ENCODE results near the gene LXN.

DNA sequence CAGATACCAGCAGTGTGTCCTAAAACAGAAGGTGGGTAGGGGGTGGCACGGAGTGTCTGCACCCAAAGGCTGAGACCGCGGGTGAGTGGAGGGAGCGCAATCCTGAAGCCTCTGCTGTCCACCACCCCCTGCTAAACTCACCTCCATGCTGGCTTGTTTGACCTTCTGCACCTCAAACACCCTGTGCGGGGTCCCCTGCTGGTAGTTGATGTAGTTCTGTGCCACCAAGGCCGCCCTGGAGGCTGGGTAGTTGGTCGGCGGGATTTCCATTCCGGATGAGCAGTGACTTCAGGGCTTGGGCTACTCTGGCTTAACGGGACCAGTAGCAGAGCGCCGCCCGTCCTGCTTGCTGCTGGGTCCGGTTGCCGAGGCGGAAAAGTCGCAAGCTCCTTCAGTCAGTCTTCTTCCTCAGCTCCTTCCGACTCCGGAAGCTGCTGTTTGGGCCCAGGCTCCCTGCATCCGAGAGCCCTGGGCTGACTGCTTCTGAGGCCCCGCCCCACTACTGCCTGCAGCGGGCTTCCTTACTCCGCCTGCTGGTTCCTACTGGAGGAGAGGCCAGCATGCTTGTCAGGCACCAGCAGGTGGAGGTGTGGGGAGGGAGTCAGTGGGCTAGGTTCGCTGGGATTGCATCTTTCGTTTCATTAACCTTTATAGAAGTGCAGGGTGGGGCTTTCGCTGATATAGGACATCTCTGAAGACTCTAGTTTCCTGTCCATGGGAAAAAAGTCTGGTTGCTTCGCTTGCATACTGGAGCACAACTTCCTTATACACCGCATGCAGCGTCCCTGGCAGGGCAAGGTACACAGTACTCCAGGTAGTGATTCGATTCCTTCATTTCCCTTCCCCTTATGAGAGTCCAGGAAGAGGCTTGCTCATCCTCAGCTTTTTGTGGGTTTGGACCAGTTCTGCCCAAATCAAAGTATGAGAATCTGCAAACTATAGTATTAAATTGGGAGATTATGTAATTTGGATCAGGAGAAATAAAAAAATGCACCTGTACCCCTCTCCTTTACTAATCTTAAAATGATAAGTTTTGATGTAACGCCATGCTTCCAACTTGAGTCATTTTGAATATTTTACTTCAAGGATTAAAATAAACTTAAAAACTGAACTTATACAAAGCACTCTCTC is at the start of gene LXN:
Gene LXN (minus strand): TSS at position 440 of the 1,131 bp plus-strand sequence.
- PRO-cap: no peak

- PRO-cap: no peak
Observed at GRCh38 chr3:158819288-158819845, 17.5 kb downstream of the MFSD1 start.

GRCh38 chr3:159788187-159788681 is 437.0 kb upstream of the C3orf80 start:
- PRO-cap: no peak

GRCh38 chr3:159821728-159822494 is 403.3 kb upstream of the C3orf80 start:
- PRO-cap: no peak

GRCh38 chr3:159824022-159824641 is 401.1 kb upstream of the C3orf80 start:
- PRO-cap: no peak

GRCh38 chr3:159856431-159857555 is 368.4 kb upstream of the C3orf80 start:
- PRO-cap: no peak

DNA sequence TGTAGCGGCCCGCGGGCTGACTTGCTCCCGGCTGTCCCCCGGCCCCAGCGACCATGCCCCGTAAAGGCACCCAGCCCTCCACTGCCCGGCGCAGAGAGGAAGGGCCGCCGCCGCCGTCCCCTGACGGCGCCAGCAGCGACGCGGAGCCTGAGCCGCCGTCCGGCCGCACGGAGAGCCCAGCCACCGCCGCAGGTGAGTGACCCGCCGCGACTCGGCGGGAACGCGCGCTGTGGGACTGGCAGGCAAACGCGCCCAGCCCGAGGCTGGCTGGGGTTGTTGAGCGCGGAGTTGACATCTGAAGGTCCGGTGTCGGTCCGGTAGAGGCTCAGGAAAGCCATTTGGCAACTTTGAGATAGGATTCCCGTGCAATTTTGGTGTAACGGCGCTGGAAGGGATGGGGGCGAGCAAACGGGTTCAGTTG is 1.3 kb downstream of the SMC4 start:
- PRO-cap: no peak

DNA sequence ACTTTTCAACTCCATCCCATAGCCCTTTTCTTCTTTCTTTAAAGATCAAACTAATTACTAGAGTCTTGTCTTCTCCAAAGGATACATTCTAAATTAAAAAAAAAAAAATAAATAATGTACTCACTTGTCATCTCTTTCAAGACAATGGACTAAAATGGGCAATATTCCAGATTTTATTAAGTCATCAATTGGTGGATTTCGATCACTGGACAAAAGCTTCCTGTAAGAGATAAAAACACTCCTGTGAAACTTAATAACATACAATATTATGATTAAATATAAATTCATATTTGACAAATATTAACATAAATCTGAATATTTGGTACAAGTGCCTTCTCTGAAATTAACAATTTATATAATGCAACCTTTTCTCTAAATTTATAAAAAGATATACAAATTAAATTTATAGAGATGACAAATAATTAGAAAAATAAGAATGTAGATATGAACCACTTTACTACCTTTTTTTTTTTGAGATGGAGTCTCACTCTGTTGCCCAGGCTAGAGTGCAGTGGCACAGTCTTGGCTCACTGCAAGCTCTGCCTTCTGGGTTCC is 34.0 kb downstream of the KPNA4 start:
- PRO-cap: no peak

DNA sequence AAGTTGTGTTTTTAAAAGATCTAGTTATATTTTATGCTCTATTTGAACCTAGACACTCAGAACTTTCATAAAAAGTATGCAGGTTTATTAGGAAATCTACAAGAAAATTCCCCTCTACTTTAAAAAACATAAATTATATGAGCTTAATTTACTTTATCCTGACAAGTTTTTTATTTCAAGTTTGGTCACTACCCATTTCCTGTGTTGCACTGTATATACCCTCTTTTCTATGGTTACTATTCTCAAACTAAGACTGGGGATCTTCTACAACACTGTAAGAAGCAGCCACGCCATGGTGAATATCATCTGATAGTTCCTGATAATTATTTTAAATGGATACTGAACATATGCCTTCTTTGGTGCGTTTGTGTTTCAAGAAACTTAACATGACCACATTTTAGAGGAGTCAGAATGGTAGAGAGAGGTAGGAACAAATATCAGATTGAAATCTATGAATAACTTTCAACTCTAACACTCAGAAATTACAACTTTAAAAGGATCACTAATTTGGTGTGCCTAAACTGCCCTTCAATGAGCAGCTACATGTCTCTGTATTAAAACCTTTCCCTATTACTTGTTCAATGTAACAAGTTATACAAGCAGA is 4.1 kb downstream of the KPNA4 start:
- PRO-cap: no peak

- PRO-cap: no peak
Observed at GRCh38 chr3:160757080-160757819, 1.2 kb downstream of the PPM1L start.

DNA sequence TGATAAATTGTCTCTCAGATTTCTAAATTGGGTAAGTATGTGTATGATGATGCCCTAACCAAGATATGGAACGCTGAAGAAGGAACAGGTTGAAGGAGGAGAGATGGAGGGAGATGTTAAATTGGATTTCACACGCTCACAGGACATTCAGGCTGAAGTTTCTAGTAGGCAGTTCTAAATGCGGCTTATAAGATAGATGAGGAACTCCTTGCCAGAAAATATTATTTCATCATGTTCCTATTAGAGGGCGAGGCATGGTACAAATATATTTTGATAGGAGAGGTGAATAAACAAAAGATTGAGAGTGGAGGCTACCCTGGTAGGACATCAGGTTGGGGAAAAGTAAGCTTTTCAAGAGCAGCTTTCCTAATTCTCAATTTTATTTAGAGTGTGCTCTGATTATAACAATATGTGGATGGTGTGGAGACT is 88.7 kb downstream of the B3GALNT1 start:
- PRO-cap: no peak

DNA sequence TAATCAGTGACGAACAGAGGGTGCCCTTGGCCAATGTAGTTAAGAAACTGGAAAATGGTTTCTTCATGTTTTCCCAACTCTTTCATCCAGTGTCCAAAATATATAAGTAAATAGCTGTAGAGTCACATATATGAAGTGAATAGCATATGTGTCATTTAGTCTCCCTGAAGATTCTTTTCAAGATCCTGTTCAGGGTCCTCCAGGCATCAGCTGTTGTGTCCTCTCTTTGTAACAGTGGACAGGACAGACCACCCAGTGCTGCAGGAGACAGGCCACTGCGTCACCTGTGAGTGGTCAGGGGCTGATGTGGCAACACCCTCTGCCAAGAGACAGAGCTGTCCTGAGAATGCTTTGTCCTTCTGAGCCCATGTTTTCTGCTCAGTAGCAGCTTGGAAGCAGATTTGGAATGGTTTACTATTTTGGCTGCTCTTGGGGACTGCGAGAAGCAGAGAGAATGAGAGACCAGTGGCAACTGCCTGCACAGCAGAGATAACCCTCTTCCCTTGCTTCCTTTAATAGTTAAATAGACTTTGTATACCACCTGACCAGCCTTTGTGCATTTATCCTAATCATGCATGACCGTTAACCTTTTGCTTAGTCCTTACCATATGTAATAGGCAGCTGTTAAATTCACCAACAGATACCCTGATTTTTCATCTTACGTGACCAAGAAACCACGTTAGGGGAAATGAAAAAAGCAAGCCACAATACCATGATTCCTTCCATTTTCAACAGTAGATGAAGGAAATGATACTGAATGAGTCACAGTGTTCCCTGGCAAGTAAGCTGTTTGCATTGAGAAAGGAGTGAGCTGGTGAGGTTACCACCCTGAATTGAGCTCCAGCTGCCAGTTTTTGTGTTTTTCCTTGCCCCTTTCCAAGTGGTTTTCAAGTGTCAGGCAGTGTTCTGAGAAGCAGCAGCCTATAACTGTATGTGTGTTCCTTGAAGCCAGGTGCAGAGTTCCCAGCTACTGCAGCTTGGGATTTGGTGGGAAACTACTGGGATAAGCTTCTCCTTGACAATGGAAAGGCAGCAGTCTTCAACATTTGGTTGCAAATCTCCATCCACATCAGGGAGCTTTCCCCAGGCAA is 35.5 kb downstream of the B3GALNT1 start:
- PRO-cap: no peak

DNA sequence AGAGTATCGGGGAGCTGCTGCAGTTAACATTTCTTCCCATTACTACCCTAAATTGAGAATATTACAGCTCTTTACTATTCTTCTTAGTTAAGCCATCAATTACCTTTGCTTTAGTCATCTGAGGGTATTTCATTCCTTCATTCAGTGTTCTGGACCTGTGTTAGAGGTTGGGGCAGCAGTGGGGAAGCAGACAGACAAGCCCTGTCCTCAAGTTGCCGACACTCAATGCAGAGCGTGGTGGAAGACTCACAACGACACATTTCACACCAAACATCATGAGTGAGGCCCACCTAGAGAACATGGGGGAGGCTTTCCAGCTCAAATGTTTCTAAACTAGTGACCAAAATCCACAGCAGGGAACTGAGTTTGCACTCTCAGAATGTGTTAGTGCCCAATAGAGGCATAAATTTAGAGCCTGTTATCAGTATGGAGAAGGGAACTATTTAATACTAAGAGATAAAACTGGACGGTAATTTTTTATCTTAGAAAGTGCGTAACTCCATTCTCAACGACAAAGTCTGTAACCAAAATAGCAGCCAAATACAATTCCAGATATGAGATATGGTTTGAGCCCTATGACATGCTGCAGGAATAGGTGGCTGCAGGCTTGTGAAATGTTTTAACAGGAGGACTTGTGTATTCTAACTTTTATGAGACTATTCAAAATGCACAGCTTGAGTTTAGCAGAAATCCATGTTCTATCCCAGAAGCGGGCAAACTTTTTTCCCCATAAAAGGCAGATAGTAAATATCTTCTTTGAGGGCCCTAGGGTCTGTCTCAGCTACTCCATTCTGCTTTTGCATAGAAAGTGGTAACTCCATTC is 3.6 kb downstream of the B3GALNT1 start:
- PRO-cap: no peak

- PRO-cap: no peak
Observed at GRCh38 chr3:163498716-163499195, 1579.5 kb downstream of the SI start.

DNA sequence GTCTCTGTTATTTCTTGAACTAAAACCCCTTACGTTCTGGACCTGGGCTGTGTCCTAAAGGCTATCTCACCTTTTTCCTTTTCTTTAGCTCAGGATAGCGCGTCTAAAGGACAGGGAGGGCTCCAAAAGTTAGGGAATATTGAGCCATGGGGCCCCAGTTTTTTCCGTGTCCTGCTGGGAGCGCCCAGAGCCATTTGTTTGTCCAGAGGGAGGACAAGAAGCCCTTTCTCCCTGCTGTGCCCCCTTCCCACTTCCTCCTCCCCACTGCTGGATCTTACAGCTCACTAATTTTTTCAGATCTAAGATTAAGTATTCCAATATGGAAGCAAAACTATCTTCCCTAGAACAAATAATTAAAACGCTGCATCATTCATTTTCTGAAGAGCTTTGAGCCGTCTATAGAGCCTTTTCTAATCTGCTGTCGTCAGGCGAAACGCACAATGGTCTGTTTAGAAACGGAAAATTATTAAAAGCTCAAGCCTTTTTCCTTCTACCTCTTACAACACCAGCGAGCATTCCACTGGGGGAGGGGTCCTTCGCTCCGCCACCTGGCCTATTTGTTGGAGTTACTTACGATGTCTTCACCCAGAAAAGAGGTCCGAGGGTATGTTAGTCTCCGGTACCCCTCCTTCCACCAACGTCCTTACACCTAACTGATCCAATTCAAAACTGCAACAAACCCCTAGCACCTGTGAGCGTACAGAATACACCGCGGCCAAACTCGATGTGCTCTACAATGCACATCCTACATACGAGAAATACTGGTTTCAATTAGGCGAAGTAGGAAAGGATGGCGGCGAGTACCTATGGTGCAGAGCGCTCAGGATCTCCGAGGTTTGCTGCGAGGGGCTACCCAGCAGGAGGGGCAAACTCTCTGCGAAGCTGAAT is 1.2 kb downstream of the SLITRK3 start:
- PRO-cap: no peak

DNA sequence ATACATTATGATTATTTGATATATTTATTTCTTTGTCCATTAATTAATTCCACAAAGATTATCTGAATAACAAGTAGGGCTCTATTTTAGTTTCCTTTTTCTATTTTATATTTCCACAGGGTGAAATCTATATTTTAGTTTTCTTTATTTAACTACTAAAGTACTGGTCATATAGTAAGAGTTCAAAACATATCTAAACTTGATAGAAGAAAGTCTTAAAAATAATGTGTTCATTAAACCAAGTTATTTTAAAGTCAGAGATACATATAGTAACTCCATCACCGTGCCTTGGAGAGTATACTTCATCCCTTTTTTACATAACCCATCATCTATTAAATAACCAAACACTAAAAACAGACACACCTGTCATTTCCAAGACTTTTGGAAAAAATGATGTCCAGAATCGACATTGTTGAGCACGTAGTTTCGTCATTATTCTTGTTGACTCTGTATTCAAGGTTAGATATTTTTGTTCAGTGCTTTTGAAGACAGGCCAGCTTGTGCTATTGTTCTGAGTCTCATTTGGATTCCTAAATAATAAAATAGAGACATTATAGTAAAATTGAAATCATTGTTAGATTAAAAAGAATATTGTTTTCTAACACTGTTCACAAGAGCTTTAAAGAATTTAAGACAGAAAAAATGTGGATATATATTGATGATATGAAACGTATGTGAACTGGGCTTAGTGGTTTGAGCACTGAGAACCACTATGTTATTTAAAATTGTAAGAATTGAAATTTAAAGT is 51.3 kb downstream of the BCHE start:
- PRO-cap: no peak

DNA sequence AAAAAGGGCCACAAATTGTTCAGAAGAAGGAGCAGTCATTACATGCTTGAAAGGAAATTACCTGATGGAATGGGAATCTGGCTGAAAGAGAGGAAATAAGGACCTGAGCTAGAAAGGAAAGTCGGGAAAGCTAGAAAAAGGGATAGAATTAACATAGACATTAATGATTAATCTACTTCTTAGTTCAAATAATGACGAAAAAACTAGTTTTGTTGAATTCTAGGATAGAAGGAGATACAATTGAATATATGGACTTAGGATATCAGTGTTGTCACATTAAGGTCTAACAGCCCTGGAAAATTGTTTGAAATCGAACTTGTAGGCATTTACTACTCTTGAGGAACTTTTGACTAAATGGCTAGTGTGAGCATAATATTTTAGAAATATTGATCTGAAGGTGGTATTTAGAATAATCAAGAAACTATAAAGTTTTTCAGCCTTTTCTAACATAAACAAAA is 49.7 kb downstream of the BCHE start:
- PRO-cap: no peak

DNA sequence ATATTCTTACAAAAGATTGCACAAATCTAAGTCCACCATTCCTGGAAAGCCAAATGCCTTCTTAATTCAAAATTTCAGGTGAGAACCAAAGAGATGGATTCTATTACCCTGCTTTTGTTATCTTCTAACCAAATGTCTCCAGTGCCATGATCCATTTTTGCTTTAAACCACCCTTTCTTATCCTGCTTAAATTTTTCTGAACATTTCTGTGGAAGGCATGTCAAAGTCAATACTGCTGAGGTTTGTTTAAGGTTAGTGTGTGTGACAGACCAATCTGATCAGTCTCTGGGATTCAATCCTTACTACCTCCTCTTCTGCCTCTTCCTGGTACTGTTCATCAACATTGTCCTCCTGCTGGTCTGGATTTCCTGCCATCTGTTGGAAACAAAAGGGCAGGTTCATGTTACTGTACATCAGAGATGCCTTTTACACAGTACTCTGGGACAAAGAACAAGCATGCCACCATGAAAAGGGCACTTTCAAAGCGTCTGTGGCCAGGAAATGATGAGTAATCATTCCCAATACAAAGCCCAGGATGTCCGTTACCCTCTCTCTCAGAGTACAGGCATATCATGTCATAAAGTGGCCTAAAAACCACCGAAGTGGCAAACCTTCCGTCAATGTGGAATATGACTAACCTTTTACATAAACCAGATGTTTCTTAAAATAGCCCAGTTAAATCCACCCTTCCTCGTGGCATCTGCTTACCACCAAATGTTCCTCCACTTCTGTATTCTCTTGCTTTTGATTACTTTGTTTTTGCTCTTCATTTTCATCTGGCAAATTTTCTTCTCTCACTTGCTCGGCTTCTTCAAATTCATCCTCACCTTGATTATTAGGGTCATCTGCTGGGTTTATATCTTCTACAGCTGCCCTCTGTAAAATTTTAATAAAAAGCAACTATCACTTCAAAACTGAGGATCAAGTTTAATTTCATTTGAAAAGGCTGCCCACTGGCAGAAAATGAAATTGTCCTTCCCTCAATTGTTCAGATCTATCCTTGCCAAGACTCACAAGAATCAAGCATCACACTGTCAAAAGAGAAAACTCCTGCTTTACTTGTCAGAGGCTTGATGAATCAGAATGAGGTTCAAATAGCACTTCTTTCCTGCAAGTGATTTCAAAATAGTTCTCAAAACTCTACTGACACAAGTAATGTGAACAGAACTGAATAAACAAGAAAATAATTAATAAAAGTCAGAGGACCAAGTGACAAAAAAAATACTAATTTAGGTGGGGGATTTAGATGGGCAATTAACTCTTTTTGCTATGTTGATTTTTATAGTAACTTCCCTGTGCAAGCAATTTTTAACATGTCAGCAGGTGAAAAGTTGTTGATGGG is 71.0 kb downstream of the GOLIM4 start:
- PRO-cap: no peak

GRCh38 chr3:168249419-168250476 is 154.0 kb upstream of the GOLIM4 start:
- PRO-cap: unidirectional peak, plus-strand start at chr3:168249665; unidirectional peak, minus-strand start at chr3:168249956

GRCh38 chr3:168859179-168859661 is 763.5 kb upstream of the GOLIM4 start:
- PRO-cap: no peak

Measured in mesothelial cell of epicardium (in vitro differentiated cells).